Bronchial lymph node (tissue), 1 donor: ENCODE measurements around the gene CACNG3.

- PRO-cap, result bidirectional peak, plus-strand start at chr16:22192498, minus-strand start at chr16:22192500
Observed at GRCh38 chr16:22191726-22192726, 14.1 kb upstream of the EEF2K start.

DNA sequence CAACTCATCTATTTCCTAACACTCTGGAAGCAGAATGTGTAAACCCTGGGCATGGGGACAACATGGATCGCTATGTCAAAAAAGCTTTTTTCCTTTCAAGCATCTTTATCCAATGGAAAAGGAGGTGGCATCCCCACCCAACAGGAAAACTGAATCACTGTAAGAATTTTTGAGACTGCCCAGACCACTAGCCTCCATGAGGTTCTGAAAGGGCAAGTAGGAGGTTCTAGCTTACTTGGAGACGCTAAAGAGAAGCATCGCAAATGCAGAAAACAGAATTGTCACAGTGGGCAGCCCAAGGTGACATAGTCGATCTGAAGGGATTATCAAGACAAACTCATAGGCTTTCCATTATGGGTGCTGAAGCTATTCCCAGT is 13.4 kb upstream of the EEF2K start:
- PRO-cap, result no peak

GRCh38 chr16:22346233-22347082 is 28.0 kb downstream of the CDR2 start:
- PRO-cap, result unidirectional peak, minus-strand start at chr16:22346707

DNA sequence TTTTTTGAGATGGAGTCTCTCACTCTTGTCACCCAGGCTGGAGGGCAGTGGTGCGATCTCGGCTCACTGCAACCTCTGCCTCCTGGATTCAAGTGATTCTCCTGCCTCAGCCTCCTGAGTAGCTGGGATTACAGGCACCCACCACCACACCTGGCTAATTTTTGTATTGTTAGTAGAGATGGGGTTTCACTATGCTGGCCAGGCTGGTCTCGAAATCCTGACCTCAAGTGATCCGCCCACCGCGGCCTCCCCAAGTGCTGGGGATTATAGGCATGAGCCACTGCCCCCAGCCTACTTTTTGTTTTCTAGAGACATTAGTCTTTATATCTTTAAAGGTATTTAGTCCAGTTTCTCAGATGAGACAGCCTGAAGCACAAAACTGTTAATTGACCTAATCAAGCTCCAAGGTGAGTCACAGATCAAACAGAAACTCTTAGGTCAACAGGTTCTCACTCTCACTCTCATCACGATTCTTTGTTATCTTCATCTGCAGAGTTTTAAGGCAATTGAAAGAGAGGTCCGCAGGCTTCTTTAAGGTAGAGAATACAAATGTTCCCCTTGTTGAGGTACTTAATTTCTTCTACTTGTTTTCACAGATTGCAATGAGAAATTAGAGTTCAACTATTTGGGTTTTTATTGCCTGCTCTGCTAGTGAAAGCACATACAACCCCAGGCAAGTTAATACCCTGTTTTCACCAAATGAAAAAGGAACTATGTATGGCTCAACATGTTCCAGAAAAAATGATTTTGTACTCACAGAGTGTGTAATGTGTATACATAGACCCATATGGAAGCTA is 6.0 kb downstream of the CDR2 start:
- PRO-cap, result no peak

- PRO-cap, result bidirectional peak, plus-strand start at chr16:22369705, minus-strand start at chr16:22369652
Observed at GRCh38 chr16:22369397-22370007, 4.9 kb downstream of the CDR2 start.

DNA sequence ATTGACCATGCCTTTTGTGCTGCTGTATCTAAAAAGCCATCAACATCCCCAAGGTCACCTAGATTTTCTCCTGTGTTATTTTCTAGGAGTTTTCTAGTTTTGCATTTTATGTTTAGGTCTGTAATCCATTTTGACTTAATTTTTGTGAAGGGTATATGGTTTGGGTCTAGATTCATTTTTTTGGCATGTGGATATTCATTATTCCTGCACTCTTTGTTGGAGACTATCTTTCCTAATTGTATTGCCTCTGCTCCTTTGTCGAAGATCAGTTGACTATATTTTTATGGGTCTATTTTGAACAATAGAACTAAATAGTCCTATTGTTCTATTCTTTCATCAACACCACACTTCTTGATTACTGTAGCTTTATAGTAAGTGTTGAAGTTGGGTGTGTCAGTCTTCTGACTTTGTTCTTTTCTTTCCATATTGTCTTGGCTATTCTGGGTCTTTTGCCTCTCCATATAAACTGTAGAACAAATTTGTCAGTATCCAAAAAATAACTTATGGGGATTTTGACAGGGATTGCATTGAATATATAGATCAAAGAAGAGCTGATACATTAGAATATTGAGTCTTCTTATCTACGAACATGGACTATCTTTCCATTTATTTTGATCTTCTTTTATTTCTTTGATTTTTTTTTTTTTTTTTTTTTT is 35.8 kb upstream of the CDR2 start:
- PRO-cap, result no peak

DNA sequence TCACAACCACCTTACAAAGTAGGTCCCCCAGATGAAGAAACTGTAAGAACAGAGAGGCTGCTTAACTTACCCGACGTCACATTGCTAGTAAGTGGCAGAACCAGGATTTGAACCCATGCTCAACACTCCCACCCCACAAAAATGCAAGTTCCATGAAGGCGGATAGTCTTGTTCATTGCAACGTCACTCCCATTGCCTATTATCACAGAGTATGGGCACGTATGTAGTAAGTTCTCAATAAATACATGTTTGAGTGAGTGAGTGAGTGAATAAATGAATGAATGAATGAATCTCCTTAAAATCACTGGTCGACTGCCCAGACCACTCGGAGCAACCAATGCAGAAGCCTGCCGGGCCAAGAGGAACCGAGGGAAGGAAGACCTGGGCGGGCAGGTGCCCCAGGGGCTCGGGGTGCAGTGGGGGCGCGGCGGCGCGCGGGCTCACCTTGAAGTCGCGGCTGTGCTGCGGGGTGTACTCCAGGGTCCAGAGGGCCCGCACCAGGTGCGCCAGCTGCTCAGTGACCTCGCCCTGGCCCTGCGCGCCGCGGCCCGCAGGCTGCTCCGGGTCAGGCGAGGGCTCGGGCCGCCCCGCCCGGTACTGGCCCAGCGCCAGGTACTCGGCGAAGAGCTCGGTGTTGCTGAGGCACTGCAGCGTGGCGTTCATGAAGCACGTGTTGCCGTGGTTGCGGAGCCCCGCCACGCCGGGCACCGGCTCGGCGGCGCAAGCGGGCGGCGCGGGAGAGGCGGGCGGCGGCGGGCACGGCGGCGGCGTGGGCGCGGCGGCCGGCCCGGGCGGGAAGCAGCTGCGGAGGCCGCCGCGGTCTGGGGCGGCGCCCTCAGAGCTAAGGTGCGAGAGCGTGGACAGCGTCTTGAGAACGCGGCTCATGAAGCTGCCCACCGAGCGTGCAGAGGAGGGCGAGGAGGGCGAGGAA is 793 bp downstream of the USP31 start:
- PRO-cap, result bidirectional peak, plus-strand start at position 622 of the sequence, minus-strand start at position 545 of the sequence

DNA sequence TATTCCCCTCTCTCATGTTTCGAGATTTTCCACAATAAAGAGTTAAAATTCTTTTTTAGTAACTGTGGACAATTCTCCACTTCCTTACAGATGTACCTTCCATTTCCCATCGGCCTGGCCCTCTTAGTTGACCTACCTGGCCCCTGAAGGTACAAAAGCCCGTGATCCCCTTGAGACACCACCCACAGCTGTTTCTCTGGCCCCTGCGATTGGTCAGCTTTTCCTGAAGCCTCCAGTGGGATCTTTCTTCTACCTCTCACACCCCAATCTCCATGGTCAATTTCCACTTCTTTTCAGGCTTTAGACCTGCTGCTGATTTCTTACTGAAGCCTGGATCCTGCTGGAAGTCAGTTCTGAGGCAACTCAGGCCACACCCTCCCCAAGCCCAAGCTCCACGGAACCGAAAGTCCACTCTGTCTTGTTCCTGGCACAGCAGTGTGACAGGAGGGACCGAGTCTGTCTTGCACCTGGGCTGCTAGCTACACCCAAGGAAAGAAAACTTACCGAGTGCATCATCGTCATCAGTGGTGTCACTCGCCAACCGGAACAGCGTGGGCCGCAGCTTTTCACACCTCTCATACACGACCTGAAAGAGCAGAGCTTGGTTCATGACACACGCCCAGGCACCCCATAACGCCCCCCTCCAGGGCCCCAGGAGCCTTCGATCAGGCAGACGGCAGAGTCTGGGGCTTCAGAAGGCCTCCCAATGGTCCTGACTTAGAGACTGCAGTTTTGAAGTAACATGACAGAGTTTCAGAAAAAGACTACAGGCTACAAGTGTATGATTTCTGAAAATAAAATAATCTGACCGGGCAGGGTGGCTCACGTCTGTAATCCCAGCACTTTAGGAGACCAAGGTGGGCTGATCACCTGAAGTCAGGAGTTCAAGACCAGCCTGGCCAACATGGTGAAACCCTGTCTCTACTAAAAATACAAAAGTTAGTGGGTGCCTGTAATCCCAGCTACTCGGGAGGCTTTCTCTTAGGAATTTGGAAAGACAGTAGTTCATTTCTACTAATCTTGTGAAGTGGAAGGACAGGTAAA is 27.6 kb downstream of the GGA2 start:
- PRO-cap, result no peak

- PRO-cap, result no peak
Observed at GRCh38 chr16:23504013-23504458, 6.3 kb downstream of the GGA2 start.

GRCh38 chr16:23505972-23507380 is 3.8 kb downstream of the GGA2 start:
- PRO-cap, result bidirectional peak, plus-strand start at chr16:23506894, minus-strand start at chr16:23506759

- PRO-cap, result no peak
Observed at GRCh38 chr16:23679638-23680053, 957 bp downstream of the PLK1 start.

DNA sequence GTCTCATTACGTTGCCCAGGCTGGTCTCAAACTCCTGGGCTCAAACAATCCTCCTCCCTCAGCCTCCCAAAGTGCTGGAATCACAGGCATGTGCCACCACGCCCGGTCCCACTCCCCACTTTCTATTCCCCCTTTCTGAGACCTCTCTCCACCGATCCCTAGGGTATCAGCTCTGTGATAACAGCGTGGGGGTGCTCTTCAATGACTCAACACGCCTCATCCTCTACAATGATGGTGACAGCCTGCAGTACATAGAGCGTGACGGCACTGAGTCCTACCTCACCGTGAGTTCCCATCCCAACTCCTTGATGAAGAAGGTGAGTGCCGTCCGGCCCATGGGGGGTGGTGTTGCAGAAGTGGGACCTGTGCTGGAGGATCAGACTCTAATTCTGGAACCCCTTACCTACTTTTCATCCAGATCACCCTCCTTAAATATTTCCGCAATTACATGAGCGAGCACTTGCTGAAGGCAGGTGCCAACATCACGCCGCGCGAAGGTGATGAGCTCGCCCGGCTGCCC is 10.4 kb downstream of the PLK1 start:
- PRO-cap, result no peak

- PRO-cap, result bidirectional peak, plus-strand start at chr16:23836831, minus-strand start at chr16:23836713; bidirectional peak, plus-strand start at chr16:23837281, minus-strand start at chr16:23837121
Observed at GRCh38 chr16:23836403-23837500, 969 bp downstream of the PRKCB start.

- PRO-cap, result no peak
Observed at GRCh38 chr16:24094044-24094967, 161.8 kb upstream of the CACNG3 start.

GRCh38 chr16:24255688-24256621 is at the start of gene CACNG3:
TSS of gene CACNG3 (plus strand) at chr16:24256335.
- PRO-cap, result no peak

DNA sequence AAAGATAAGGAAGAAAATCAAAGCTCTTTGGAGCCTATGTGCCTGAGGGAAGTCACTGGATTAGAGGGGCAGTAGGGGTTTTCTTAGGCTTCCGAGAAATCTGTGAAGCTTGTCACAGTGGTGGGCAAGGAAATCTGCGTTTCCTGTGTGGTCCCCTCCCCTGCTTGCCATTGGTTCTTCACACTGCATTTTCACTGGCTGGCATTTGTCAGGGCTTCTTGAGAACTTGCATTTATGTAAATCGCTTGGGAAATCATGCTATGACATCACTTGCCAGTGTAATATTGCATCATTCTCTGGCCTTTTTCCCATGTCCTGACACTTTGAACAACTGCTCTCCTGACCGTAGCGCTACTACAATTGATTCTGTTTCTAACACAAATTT is 1.8 kb downstream of the CACNG3 start:
- PRO-cap, result no peak

- PRO-cap, result no peak
Observed at GRCh38 chr16:24540564-24541612, 1.5 kb downstream of the RBBP6 start.

- PRO-cap, result no peak
Observed at GRCh38 chr16:24570178-24570571, 30.8 kb downstream of the RBBP6 start.

- PRO-cap, result no peak
Observed at GRCh38 chr16:24791293-24791897, 54.4 kb upstream of the SLC5A11 start.

- PRO-cap, result no peak
Observed at GRCh38 chr16:24853834-24854293, 8.1 kb downstream of the SLC5A11 start.